ENCODE measurements around a stretch of chr3.

DNA sequence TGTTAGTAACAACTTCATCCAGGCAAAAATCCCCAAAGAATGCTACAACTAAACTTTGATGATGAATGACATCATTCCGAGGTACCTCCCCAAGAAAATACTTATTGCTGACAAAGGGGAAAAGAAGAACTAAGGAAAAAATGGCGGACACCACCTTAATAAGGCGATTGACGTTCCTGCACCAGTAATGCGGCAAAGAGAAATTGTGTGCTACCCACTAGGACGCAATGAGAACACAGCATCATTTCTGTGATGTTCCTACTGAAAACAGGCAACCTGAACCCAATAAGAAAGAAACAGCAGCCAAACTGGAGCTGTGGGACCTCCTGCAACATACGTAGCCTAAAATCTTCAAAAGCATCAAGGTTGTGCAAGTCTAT lies 78.1 kb upstream of the SLC6A11 start:
- PRO-cap = no peak

DNA sequence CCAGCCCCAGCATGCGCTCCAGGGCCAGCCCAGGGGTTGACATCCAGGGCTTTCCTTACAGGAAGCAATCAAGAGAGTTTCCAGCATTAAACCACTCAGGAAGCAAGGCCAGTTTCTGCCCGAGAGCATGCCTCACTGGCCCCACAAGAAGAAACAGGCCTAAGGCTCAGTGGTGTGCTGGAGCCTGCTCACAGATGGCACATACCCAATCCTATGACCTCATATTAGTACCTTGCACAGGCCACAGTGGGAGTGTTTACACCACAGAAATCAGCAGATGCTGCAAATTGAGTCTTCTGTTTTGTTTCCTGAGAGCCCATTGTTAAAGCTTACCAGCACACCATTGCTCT lies 13.3 kb downstream of the SLC6A1 start:
- PRO-cap = no peak

- PRO-cap = no peak
These were observed 24.9 kb upstream of the ATG7 start for GRCh38 chr3:11247219-11247765.

GRCh38 chr3:11454006-11454688 lies 181.9 kb downstream of the ATG7 start:
- PRO-cap = no peak

DNA sequence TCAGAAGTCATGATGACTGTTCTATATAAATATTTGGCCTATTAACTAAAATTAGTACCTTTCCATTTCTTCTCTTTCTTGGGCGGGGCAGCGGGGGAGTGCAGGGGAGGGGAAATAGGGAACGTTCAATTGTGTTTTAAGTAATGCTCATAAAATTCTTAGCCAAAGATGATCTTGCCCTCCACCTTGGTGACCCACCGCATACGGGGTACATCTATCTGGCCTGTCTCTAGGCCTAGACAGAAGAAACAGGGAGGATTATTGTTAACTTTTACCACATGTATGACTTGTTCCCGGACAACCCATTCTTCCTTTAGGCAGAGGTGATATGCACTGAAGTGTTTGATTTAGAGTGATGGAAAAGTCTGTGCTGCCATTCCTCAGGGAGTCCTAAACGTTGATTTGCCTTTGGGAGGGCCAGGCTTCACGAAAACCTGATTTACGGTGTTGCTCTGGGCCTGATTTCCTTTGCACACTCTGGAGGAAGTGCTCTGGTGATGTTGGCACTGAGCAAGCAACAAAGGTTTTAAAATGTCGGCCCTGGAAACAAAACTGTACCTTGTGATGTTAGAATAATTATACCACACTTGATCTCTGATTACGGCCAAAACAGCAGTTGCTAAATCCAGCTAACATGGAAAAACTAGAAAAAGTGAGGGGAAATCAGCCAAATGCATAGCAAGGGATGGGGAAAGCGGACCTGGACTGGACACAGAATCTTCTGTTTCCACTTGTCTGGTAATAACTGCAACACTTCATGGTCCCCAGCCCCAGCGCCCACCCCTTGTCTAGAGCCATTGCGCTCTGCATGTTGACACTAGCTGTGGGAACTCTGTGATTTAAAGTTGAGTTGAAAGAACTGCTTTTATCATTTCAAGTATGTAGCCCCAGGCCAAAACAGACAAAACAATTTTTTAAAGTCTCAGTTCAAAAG lies 120.3 kb downstream of the VGLL4 start:
- PRO-cap = no peak

- PRO-cap = no peak
These were observed 86.4 kb downstream of the VGLL4 start for GRCh38 chr3:11557150-11557811.

- PRO-cap = no peak
These were observed 63.5 kb downstream of the VGLL4 start for GRCh38 chr3:11580121-11580703.

- PRO-cap = unidirectional peak, plus-strand start at chr3:11582711
These were observed 61.5 kb downstream of the VGLL4 start for GRCh38 chr3:11581619-11583110.

DNA sequence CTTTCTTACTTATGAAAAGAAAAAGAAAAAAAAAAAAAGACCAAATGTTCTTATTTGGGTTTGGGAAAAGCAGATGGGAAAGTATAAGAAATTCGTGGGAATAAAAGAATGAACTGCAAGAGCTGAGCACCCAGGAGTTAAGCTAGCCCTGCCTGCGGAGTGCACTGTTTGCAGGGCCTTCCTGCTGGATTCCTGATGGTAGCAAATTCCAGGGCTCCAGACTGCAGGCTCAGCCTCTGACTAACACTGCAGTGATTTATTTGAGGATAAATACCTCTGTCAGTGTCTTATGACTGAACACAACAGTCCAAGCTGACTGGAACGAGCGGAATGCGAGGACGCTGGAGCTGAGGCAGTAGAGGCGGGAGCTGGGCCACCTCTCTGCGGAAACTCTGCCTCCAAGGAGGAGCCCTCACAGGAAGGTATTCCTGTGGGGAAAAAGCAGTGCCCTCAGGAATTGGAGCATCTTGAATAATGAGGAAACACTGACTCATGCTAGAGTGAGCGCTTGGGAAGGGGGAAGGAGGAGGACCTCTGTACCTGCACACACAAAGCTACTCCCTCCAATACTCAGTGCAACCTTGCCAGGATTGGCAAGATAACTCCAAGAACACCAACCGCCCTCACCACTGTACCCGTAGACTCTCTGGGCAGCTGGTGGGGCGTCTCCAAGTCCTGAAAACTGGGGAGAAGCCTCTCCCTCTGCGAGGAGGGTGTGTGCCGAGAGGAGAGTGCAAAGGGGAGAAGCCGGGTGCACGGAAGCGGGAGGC lies 43.2 kb downstream of the VGLL4 start:
- PRO-cap = bidirectional peak, plus-strand start at position 296 of the sequence, minus-strand start at position 242 of the sequence

GRCh38 chr3:11638906-11639564 lies 4.7 kb downstream of the VGLL4 start:
- PRO-cap = no peak

GRCh38 chr3:11718300-11718931 lies 74.7 kb upstream of the VGLL4 start:
- PRO-cap = bidirectional peak, plus-strand start at chr3:11718819, minus-strand start at chr3:11718787

DNA sequence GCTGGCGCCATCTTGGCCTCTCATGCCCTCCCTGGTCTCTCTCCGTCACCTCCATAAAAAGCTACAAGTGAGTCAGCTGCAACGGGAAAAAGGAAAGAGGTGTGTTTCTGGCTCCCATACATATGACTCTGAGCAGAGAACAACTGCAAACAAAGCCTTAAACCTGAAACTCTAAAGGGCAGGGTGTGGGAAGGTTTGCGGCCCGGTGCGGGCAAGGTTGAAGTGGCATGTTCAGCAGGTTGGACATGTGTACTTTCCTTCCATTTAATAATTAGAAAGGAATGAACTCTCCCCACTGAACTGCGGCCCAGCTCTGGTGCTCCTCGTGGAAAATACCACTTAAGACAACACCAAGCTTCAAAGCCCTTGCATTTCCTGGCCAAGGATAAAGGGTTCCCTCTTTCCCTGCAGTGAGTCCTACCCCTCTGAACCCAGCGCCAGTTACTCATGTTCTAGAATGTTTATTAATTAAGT lies 58.9 kb upstream of the PPARG start:
- PRO-cap = no peak

- PRO-cap = no peak
These were observed 58.0 kb upstream of the TSEN2 start for GRCh38 chr3:12426189-12426735.

GRCh38 chr3:12484922-12485448 lies 705 bp downstream of the TSEN2 start:
- PRO-cap = no peak

GRCh38 chr3:12582878-12583160 lies 25.9 kb downstream of the MKRN2 start:
- PRO-cap = no peak

DNA sequence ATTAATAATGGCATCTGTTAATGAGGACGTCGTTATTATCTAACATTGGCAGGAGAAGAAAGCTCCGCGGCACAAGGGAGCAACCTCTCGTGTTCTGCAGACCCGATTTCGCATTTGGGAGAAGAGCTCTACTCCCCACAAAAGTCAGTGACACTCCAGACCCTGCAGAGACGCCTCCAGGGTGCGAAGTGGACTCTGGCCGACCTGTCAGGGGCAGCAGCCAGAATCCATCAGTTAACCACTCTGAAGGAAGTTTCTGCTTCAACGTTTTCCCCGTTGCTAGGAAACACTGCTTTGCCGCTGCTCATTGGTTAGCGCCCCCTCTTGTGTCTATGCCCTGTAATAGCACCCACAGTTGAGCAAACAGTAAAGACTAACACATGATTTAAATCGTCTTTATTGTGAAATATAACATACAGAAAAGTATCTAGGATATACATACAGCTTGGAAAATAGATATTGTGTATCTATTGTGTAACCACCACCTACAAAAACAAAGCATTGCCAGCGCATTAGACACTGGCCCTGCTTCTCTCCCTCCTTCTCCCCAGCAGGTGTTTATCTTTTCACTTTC lies 39.1 kb downstream of the TMEM40 start:
- PRO-cap = unidirectional peak, minus-strand start at position 245 of the sequence

DNA sequence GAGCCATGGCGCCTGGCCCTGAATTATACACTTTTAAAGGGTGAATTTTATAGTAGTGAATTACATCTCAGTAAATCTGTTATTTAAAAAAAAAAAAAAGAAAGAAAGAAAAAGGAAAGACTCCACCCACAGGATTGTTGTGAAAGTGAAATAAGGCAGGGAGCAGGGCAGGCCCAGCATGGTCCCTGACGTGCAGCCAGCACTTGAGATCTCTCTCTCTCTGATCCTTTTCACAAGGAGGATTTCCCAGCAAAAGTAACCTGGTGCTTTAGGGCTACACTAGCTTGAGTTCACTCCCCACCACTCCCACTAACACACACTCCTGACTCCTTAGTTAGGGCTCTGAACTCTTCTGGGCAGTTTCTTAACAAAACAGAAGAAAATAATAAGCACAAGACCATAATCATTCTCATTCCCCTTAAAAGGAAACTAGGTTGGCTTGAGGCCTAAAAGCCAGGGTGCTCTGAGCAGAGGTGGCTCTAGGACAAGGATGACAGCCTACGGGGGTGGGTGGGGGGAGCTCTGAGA lies 1.0 kb downstream of the TMEM40 start:
- PRO-cap = no peak

- PRO-cap = no peak
These were observed 9.7 kb upstream of the TMEM40 start for GRCh38 chr3:12768606-12769270.

GRCh38 chr3:12839238-12840281 lies 1.8 kb downstream of the RPL32 start:
- PRO-cap = no peak

GRCh38 chr3:12868913-12869529 lies 27.7 kb upstream of the RPL32 start:
- PRO-cap = no peak

Data from osteocyte (in vitro differentiated cells).